GM19240 (cell line): ENCODE data around the genes PRDM12 and EXOSC2.

DNA sequence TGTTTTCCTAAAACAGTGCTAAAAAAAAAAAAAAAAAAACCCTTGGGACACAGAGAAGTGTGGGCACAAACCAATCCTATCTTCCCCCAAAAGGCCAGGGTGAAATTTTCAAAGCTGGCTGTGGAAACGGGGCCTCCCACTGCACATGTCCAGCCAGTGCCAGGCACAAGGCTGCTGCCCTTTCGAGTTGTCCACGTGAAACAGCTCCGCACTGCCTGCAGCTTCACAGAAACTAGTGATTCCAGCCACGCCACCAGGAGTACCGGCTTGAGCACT lies 51.2 kb downstream of the USP20 start:
- RRBS: no CpG with 5 or more reads among the region's 6 CpGs

DNA sequence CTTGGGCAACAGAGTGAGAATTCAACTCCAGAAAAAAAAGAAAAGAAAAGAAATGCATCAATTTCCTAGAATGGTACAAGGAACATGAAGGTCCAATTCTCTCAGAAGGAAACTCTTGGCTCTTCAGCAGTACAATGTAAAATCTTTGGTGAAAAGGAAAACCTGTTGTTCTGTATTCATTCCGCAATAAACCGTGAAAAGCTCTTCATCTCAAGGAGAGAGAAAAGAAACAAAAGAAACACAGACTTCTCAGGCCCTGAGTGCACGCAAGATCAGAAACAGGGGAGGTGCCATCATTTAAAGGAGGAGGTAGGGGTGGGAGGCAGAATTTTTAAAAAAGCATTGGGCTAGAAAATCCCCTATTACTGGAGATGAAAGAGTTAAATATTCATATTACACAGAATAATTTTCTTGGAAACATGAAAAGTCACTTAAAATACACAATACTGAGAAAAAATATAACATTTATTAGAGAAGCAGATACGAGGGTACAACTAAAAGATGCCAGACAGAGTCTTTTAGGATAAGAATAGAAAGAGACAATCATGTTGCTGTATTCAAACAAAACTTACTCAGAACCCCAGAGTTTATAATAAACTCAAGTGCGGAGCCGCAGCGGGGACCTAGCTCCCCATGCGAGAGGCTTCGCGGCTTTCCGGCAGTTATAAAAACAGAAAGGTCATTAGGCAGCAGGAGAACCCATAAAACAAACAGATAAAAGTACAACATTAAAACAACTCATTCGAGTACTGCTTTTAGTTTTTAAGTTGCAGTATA lies 56.4 kb downstream of the USP20 start:
- RRBS: no CpG with 5 or more reads among the region's 12 CpGs

- RRBS: no CpG with 5 or more reads among the region's 7 CpGs
Observed at GRCh38 chr9:129902764-129903109, 67.5 kb downstream of the USP20 start.

GRCh38 chr9:129919841-129920133 lies 84.5 kb downstream of the USP20 start:
- RRBS: no CpG with 5 or more reads among the region's 2 CpGs

- RRBS: no CpG with 5 or more reads among the region's 18 CpGs
Observed at GRCh38 chr9:129962686-129963720, 80.0 kb downstream of the FNBP1 start.

GRCh38 chr9:130031123-130031674 lies 11.8 kb downstream of the FNBP1 start:
- RRBS: no CpG with 5 or more reads among the region's 4 CpGs

- RRBS: no CpG with 5 or more reads among the region's 5 CpGs
Observed at GRCh38 chr9:130077187-130077625, 23.5 kb downstream of the GPR107 start.

- RRBS: no CpG with 5 or more reads among the region's 14 CpGs
Observed at GRCh38 chr9:130112144-130112524, 58.4 kb downstream of the GPR107 start.

- RRBS: no CpG with 5 or more reads among the region's 19 CpGs
Observed at GRCh38 chr9:130201345-130202134, 29.3 kb downstream of the NCS1 start.

GRCh38 chr9:130254168-130254833 lies 11.3 kb upstream of the HMCN2 start:
- RRBS: no CpG with 5 or more reads among the region's 12 CpGs

DNA sequence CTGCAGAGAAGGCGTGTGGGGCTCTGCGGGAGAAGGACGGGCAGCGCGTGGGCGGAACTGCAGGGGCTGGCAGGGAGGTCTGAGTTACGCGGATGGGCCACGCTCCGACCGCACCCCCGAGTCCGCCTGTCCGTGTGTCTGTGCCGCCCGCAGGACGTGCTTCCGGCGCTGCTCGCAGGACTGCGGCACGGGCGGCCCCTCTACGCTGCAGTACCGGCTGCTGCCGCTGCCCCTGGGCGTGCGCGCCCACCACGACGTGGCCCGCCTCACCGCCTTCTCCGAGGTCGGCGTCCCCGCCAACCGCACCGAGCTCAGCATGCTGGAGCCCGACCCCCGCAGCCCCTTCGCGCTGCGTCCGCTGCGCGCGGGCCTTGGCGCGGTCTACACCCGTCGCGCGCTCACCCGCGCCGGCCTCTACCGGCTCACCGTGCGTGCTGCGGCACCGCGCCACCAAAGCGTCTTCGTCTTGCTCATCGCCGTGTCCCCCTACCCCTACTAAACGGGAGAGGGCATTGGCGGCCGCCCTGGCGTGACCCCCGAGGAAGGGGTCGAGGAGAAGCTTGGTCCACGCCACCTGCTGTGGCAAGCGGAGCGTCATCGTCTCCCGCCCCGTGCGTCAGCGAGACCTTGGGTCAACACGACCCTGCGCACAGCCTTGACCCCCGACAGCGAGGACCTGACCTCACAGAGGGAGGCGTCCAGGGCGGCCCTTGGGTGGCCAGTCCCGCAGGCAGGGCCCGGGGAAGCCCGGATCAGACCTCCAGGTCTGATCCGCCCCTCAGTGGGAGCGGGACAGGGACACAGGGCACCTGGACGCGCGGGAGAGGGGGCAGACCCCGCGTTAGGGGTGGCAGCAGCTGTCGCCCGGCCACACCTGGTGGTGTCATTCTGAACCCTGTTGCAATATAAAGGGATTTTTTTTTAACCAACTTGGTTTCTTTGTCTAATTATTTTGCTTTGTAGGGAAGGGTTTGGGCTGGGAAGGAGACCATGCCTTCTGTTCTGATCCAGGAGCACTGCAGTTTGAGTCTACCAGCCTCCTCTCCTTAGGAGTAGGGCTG lies 11.2 kb upstream of the ASS1 start:
- RRBS: 20% methylated on average over 10 of the region's 99 CpGs

DNA sequence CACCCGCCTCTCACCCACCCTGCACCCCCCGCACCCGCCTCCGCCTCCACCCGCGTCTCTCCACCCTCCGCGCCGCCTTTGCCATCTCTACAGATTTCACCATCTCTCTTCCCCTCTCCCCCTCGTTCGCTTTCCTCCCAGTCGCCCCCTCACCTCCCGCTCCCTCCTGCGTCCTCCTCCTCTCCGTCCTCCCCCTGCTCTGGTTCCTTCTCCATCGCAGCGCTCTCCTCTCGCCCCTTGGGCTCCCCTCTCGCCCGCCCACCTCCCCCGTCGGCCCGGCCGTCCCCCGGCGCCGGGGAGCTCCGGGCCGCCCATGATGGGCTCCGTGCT lies at the start of gene PRDM12:
TSS of gene PRDM12 (plus strand) at position 254 of the 330 bp plus-strand sequence.
- RRBS: no CpG with 5 or more reads among the region's 30 CpGs

- RRBS: no CpG with 5 or more reads among the region's 47 CpGs
Observed at GRCh38 chr9:130693205-130694200, at the start of gene EXOSC2. EXOSC2 (plus strand) TSS chr9:130693780.

- RRBS: 92% methylated on average over 3 of the region's 16 CpGs
Observed at GRCh38 chr9:130846154-130847132, 11.4 kb downstream of the ABL1 start.

- RRBS: no CpG with 5 or more reads among the region's 9 CpGs
Observed at GRCh38 chr9:131097794-131098236, 1.5 kb downstream of the AIF1L start.

DNA sequence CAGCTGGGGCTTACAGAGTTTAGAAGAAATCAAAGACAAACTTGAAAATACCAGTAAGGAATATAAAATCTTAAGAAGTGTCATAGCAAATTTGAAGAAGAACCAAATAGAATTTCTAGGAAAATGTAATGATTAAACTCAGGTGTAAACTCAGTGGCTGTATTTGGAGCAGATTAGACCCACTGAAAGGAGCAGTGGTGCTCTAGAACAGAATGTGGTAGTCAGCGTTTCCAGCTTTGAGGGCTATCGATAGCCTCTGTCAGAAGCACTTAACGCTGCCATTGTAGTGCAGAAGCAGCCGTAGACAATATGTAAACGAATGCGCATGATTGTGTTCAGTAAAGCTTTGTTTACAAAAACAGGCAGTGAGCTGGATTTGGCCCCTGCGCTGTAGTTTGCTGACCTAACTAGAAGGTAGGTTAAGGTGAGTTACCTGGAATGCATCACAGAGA lies 72.1 kb downstream of the FAM78A start:
- RRBS: no CpG with 5 or more reads among the region's 7 CpGs

DNA sequence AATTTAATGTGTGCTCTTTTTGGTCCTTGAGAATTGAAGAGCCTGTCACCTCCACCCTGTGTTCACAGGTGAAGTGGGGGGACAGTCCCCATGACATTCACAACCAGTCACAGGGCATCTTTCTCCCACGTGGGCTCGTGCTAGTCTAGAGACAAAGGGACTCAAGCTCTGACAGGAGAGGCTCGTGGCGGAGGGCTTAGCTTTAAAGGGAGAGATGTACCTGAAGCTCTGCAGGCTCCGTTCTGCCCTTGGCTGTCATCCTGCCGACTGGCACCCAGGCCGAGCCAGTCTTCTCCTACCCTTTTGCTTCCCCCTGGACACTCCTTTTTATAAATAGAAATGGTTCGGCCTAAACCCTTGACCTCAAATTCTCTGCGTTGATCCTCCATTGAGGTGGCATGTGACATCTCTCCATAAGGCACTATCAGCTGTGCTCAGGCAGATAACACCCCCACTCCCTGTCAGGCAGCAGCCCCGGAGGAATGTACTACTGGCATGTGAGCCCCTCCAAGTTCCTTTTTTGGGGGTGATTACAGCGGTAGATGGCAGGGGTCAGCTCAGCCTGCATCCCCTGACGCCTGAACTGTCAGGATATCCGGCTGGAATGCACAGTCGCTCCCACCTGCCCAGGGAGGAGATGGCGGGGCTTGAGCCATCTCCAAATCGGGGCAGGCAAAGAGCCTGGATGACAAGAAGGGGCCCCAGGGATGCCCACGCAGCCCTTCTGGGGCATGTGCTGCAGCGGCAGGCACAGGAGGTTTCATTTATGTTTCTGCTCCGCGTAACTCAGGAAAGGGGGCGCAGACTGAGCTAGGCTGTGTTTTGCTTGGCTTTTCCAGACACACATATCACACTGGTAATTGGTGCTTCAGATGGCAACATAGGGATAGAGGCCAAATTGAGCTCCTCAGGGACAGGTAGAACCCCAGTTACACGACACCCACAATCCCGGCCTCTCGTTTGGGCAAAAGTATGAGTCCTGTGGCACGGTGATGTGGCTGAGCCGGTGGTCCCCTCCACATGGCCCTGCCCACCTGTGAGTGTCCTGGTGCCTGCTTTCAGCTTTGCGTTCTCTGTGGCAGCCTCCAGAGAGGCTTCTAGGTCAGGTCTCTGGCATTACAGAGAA lies 40.8 kb downstream of the FAM78A start:
- RRBS: 97% methylated on average over 7 of the region's 27 CpGs

DNA sequence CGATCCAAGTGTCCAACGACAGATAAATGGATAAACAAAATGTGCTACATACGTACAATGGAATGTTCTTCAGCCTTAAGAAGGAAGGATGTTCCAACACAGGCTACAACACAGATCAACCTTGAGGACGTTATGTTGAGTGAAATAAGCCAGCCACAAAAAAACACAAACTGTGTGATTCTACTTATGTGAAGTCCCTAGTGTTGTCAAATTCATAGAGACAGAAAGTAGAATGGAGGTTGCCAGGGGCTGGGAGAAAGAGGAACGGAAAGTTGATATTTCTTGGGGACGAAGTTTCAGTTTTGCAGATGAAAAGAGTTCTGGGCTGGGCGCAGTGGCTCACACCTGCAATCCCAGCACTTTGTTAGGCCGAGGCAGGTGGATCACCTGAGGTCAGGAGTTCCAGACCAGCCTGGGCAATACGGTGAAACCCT lies 13.7 kb downstream of the FAM78A start:
- RRBS: no CpG with 5 or more reads among the region's 9 CpGs

GRCh38 chr9:131273839-131274354 lies 2.4 kb downstream of the FAM78A start:
- RRBS: no CpG with 5 or more reads among the region's 7 CpGs

- RRBS: 5% methylated on average over 16 of the region's 23 CpGs
Observed at GRCh38 chr9:131393567-131393917, 344 bp upstream of the PRRC2B start.